Gastrocnemius medialis (tissue), 3 donors: ENCODE data around the gene RASD2.

- PRO-cap: no peak
- RAMPAGE, long total RNA, 3 experiments: no peak in any of the 3 experiments
These were observed 214.0 kb upstream of the SYN3 start for GRCh38 chr22:33272052-33272611.

DNA sequence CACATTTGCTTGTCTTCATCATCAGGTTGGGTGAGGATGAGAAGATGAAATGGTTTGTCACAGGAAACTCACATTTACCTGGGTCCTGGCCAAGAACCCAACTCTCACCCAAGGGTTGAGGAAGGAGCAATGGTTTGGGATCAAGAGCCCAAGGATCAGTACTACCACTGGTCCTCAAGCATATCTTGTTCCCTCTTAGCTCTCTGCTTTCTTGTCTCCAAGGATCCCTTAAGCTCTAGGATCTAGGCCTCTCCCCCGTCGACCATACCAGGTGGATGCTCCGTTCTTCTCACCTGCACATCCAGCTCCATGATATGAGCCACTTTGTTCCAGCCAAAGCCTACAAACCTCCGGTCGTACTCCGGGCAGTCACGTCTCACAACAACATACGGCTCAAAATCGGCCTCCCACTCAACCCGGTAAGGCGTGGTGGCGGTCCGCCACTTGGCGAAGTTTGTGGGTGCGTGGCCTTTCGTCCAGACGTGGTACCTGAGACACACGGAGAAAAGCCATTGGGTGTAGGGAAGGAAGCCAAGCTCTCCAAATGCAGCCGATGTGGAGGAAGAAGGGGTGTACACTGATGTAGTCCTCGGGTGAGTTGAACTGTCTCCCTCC is 218.7 kb upstream of the SYN3 start:
- PRO-cap: no peak
- RAMPAGE, long total RNA, 3 experiments: no peak in any of the 3 experiments

DNA sequence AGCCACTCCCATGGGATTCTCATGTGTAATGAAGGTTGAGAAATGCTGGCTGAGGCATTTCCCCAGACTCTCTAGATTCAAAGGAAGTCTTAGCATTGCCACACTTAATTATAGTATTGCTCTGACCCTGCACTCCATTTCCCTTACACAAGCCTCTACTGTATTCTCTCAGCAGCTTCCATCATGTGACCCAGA is 261.6 kb downstream of the LARGE1 start:
- PRO-cap: no peak
- RAMPAGE, long total RNA, 3 experiments: no peak in any of the 3 experiments

GRCh38 chr22:33864363-33865390 is 55.6 kb downstream of the LARGE1 start:
- PRO-cap: unidirectional peak, plus-strand start at chr22:33865008
- RAMPAGE, long total RNA, 3 experiments: no peak in any of the 3 experiments

DNA sequence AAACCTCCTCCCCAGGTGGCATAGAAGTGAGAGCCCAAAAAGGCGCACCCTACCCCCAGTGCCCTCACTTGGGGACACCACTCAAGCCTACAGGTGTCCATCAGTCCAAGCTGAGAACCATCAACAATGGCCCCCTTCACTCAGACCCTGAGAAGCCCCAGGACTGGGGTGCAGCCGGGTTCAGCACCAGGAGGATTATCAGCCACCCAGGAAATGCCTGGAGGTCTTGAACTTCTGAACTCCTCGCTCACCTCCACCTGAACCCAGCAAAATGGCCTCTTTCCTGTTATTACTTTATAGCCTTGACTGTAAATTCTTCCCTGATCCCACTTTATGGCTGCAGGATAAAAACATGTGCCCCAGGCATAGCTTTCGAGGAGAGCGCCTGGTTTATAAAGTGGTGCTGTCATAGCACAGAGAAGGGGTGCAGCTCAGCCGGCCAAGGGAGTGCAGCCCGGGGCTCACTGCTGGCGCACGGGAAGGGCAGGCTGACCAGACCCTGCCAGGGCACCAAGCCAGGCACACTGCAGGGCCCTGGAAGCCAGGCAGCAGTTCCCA is 50.7 kb downstream of the ISX start:
- PRO-cap: no peak
- RAMPAGE, long total RNA, 3 experiments: no peak in any of the 3 experiments

DNA sequence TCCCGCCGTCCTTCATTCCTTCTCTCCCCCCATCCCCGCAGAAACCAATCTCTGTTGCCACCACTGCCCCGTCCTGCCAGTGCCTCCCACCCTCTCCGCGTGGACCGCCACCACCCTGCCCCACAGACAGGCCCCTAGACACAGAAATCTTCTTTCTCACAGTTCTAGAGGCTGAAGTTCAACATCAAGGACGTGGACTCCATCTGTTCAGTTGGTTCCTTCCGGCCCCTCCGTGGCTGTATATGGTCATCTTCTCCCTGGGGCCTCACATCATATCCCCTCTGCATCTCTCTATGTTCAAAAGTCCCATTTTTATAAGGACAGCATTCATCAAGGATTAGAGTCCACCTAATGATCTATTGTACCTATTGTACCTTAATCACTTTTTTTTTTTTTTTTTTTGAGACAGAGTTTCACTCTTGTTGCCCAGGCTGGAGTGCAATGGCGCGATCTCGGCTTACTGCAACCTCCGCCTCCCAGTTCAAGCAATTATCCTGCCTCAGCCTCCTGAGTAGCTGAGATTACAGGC is 29.3 kb upstream of the HMOX1 start:
- PRO-cap: no peak
- RAMPAGE, long total RNA, 3 experiments: no peak in any of the 3 experiments

GRCh38 chr22:35356514-35357063 is 24.3 kb upstream of the HMOX1 start:
- PRO-cap: no peak
- RAMPAGE, long total RNA, 3 experiments: no peak in any of the 3 experiments

GRCh38 chr22:35377817-35378332 is 3.0 kb upstream of the HMOX1 start:
- PRO-cap: no peak
- RAMPAGE, long total RNA, 3 experiments: no peak in any of the 3 experiments

DNA sequence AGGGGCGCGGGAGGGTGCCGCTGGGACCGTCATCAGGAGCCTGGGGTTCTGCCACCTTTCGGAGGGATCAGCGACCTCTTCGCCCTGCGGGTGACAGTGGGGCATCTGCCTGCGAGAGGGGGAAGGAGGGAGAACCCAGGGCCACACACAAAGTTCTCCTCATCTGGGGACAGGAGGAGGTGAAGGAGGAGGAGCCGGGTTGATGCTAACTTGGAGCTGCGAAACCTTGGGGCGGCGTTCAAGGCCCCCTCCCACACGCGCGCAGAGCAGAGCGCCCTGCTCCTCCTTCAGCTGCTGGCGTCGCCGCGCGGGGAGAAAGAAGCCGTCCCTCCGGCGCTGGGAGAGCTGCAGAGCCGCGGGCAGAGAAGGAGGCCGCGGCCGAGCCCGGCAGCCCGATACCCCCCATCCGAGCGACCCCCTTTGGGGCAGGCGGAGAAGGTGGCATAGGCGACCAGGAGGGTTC is at the start of gene RASD2:
TSS of gene RASD2 (plus strand) at position 269 of the 463 bp plus-strand sequence.
- PRO-cap: bidirectional peak, plus-strand start at position 254 of the sequence, minus-strand start at position 135 of the sequence
- RAMPAGE, long total RNA, 3 experiments: start-site peak on the plus strand in 1 of 3 experiments, centred at position 253 of the sequence, 8 reads per replicate

- PRO-cap: no peak
- RAMPAGE, long total RNA, 3 experiments: no peak in any of the 3 experiments
These were observed 13.3 kb upstream of the MB start for GRCh38 chr22:35630303-35630931.

DNA sequence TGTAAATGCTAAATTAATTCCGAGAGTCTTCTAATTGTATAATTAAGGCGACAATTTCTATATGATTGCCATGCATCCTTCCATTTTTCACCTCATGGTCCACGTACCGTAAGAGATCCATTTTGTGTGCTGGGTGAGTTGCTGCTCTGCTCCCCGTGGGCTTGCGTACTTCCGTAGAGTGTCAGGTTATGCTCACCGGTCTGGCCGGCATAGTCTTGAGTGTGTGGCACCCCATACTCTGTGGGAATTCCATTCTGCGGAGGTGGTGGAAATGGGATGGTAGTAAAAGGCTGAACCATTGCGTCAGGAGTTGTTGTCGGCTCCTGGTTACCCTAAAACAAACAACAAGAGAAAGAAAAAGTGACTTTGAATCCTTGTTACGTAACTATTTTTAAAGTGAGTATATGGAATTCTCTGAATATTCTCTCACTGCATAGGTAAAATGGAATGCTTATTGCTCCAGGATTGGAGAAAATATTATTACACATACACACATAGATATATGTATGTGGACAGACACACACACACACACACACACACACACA is 92.1 kb downstream of the APOL5 start:
- PRO-cap: no peak
- RAMPAGE, long total RNA, 3 experiments: no peak in any of the 3 experiments

GRCh38 chr22:35903848-35904780 is 124.5 kb downstream of the RBFOX2 start:
- PRO-cap: no peak
- RAMPAGE, long total RNA, 3 experiments: no peak in any of the 3 experiments

GRCh38 chr22:35914867-35915260 is 113.8 kb downstream of the RBFOX2 start:
- PRO-cap: no peak
- RAMPAGE, long total RNA, 3 experiments: no peak in any of the 3 experiments

- PRO-cap: unidirectional peak, minus-strand start at chr22:35974140
- RAMPAGE, long total RNA, 3 experiments: no peak in any of the 3 experiments
These were observed 54.8 kb downstream of the RBFOX2 start for GRCh38 chr22:35973748-35974311.

GRCh38 chr22:36017389-36017724 is 11.3 kb downstream of the RBFOX2 start:
- PRO-cap: no peak
- RAMPAGE, long total RNA, 3 experiments: no peak in any of the 3 experiments

- PRO-cap: no peak
- RAMPAGE, long total RNA, 3 experiments: no peak in any of the 3 experiments
These were observed 1.9 kb downstream of the APOL2 start for GRCh38 chr22:36237370-36237820.

DNA sequence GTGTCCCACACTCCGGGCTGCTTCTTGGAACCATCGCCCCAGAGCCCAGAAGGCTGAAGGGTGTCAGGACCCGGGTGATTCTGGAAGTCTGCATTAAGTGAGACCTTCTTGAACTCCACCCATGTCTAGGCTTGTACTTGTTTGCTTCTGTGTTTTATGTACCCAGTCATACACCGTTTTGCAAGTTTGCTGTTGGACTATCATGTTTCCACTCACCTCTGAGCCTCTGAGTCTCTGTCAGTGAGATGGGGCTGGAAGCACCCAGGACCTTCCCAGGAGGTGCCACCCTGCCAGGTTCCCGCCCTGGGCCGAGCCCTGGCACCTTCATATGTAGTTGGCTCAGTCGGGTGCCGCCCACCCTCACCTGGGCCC is 34.9 kb downstream of the APOL1 start:
- PRO-cap: no peak
- RAMPAGE, long total RNA, 3 experiments: no peak in any of the 3 experiments

DNA sequence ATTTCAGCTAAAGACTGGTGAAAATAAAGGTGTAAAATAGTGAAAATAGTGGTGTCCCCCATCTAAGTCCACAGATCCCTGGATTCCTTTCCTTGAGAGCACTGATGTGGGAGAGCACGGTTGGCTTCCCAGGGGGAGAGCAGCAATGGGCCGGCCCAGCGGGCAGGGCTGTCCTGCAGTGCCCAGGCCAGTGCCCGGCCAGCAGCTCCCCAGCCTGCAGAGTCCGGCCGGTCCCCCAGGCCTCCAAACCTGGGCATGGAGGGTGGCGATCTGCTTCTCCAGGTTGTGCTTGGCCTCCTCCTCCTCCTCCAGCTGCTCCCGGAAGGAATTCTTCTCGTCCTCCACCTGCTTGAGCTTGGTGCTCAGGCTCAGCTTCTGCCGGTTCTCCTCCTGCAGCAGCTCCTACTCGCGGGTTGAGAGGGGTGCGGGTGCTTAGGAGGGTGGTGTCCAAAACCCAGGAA is 40.2 kb downstream of the APOL1 start:
- PRO-cap: no peak
- RAMPAGE, long total RNA, 3 experiments: no peak in any of the 3 experiments

- PRO-cap: no peak
- RAMPAGE, long total RNA, 3 experiments: no peak in any of the 3 experiments
These were observed 60.0 kb downstream of the MYH9 start for GRCh38 chr22:36327715-36328154.

GRCh38 chr22:36341579-36342155 is 46.1 kb downstream of the MYH9 start:
- PRO-cap: no peak
- RAMPAGE, long total RNA, 3 experiments: no peak in any of the 3 experiments